Epithelial cell of proximal tubule (primary cell): ENCODE measurements around a stretch of chr2.

DNA sequence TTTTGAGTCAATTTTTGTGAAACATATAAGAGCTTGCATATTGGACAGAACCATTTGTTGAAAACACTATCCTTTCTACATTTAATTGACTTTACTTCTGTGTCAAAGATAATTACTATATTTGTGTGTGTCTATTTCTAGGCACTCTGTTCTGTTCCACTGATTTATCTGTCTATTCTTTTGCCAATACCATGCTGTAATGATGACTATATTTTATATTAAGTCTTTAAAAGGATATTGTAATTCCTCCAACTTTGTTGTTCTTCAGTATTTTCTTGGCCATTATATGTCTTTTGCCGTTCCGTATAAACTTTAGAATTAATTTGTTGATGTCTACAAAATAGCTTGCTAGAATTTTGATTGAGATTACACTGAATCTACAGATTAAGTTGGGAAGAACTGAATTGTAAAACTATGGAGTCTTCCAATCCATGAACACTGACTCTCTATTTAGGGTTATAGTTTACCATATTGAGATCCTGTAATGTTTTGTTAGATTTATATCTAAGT is 33.6 kb downstream of the CYTIP start:
- RAMPAGE, long total RNA, result no peak
- RRBS, result no CpG with 5 or more reads among the region's 2 CpGs

DNA sequence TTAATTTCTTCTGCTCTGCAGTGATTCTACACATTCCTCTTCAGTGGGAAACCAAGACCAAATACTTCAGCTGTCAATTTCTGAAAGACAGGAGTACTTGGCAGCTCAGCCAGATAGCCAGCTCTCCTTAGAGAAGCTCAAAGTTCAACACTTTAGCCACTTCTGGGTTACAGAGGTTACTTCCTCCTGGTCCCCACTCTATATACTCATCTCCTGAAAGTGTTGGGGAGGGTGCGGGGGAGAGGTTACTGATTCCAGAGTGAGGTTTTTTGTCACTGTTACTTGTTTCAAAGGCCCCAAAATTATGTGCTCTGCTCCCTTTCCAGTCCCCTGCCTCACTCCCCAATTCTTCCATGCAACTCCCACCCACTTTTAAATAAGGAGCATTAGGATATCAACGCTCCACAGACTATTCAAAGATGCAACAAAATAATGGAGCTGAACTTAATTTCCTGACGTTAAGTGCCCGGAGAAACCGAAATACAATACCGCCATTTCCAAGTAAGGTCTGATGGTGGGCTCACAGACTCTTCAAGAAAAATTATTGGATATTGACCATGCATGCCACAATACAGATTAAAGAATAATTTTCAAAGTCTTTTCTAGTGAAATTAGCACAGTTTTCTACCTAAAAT is 3.9 kb downstream of the CYTIP start:
- RAMPAGE, long total RNA, result no peak
- RRBS, result no CpG with 5 or more reads among the region's 6 CpGs

- RAMPAGE, long total RNA, result no peak
- RRBS, result no CpG with 5 or more reads among the region's 1 CpG
Observed at GRCh38 chr2:157442948-157443640, 795 bp downstream of the CYTIP start.

DNA sequence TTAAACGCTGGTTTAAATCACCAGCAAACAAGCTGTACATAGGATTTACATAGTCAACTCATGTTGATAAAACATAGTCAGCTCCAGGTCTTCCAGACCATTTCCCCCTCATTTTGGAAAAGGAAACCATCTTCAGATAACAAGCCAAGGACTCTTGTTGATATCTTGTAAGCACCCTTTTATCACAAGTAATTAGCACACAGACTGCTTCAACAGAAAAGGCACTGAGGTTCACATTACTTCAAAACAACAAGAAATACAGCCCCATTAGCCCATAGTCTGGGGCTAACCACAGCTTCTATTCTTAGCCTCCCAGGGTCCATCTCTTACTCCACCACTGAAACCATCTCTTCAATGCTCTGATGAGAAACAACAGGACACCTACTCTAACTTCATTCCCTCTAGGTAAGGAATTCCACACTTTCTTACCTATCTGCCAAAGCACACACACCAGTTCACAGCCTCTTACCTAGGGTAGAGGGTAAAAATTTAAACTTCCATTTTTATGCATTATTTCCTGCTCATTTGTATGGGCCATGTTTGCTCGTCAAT is 26.4 kb upstream of the CYTIP start:
- RAMPAGE, long total RNA, result no peak
- RRBS, result no CpG with 5 or more reads among the region's 2 CpGs

GRCh38 chr2:157566188-157566642 is 62.4 kb downstream of the ACVR1C start:
- RAMPAGE, long total RNA, result no peak
- RRBS, result no CpG with 5 or more reads among the region's 18 CpGs

GRCh38 chr2:157784220-157784942 is 91.7 kb downstream of the ACVR1 start:
- RAMPAGE, long total RNA, result no peak
- RRBS, result no CpG with 5 or more reads among the region's 13 CpGs

DNA sequence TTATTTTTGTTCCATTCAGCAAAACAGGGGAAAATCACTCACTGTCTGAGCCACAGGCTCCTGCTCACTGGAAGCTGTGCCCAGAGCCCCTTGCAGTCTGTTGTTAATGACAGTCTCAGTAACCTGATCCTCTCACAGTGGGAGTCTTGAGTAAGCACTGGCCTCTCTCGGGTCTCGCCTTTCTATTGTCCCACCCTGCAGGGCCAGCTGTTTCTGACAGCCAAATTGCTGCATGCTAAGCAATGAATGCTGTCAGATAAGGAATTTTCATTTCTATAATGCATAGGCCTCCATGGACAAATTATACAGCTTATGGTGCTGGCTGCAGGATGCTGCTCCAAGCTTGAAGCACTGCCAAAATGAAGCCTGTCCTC is 37.1 kb downstream of the ACVR1 start:
- RAMPAGE, long total RNA, result no peak
- RRBS, result no CpG with 5 or more reads among the region's 2 CpGs

GRCh38 chr2:158063249-158063572 is 38.5 kb upstream of the UPP2 start:
- RAMPAGE, long total RNA, result no peak
- RRBS, result no CpG with 5 or more reads among the region's 2 CpGs

DNA sequence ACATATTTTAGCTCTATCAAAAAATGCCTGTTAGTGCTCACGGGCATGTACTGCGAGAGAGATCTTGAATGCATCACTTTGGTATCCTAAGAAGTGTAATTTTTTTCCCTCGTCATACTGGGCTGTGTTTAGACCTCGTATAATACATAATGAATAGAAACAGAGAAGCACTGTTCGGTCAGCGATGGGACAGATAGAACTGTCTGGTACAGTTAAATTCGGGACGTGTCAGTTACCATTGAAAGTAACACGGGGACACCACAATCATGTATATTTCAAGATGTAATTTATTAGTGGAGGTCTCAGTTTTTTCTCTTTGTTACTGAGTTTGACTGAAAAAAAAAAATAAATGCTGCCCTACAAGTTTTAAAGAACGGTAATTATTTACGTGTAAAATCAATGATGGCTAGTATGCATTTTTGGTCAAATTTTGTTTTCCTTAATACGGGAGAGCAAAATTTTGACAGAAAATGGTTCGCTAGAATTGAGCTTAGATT is 1.9 kb downstream of the PKP4 start:
- RAMPAGE, long total RNA, result no peak
- RRBS, result no CpG with 5 or more reads among the region's 13 CpGs

DNA sequence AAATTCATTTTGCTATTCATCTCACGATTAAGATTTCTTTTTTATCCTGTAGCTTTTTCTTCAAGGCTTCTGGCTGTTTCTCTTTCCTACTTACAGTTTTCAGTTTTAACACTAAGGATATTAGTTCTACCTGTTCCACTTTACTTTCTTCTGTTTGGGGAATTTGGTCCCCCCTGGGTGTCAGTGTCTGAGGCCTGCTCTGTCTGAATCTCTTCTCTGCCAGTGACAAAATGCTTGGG is 62.4 kb downstream of the PKP4 start:
- RAMPAGE, long total RNA, result no peak
- RRBS, result no CpG with 5 or more reads among the region's 1 CpG

GRCh38 chr2:159003469-159003983 is 35.1 kb downstream of the TANC1 start:
- RAMPAGE, long total RNA, result no peak
- RRBS, result no CpG with 5 or more reads among the region's 14 CpGs

DNA sequence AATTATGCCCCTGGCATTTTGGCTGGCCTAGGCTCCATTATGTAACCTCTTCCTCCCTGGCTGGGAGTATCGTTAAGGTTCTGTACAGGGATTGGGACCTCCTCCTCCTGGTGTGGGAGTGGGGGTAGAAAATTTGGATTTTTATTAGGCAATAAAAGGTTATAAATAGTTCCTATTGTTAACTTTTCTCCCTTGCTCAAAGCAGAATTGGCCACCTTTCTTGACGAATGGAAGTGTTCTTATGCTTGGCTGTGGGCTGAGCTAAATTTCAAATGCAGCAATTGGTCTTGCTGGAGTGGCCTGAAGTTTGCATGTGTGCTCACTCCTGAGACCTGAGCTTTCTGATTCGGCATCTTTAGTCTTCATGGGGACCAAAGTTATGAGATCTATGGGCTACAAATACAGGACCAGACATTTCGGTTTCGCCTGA is 148.7 kb downstream of the WDSUB1 start:
- RAMPAGE, long total RNA, result no peak
- RRBS, result no CpG with 5 or more reads among the region's 5 CpGs

DNA sequence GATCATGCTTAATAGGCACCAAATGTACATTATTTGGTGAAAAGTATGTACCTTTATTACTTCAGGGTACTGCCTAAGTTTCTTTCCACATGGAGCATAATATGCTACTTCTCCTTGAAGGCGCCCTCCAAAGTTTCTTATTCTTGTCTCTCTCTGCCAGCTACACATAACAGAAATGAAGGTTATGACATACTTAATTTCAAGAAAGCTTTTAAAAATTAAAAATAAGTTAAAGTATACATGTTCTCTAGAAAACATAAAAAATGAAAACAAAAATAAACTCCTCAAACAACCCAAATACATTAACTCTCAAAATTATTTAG is 141.7 kb upstream of the WDSUB1 start:
- RAMPAGE, long total RNA, result no peak
- RRBS, result no CpG with 5 or more reads among the region's 1 CpG

DNA sequence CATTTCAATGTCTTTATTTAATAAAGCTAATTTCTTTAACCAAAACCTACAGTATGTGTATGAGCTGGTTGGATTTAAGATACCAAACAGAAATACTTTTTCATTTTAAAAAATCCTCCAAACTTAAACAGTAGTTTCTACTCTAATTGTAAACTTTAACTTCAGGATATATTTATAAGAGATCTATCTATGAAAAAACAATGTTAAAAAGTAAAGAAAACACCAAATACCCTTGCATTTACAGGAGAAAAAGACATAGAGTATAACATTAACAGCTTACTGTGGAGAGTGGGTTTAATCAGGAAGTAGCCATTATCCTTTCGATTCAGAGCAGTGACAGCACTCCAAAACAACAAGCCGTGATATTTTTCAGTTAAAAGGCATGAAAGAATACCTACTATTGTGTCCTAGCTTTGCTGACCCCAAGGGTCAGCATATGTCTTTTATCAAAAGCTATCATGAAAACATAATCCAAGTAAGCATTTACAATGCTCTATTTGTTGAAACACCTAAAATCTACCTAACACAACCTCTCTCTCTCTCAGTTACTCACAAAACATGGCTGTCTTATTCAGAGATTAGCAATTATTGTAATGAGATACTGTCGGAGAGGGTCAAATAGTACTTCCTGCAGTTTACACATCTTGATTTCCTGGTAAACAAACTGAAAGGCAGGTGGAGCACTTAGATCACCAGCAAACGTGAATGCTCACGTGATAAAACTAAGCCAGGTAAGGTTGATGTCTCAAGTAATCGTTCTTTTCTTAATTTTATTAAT is 100.2 kb downstream of the BAZ2B start:
- RAMPAGE, long total RNA, result no peak
- RRBS, result no CpG with 5 or more reads among the region's 6 CpGs

- RAMPAGE, long total RNA, result no peak
- RRBS, result no CpG with 5 or more reads among the region's 3 CpGs
Observed at GRCh38 chr2:159750398-159751496, 38.4 kb downstream of the MARCHF7 start.

- RAMPAGE, long total RNA, result no peak
- RRBS, result no CpG with 5 or more reads among the region's 4 CpGs
Observed at GRCh38 chr2:160238129-160238936, 38.3 kb upstream of the ITGB6 start.

- RAMPAGE, long total RNA, result no peak
- RRBS, result no CpG with 5 or more reads among the region's 3 CpGs
Observed at GRCh38 chr2:160245616-160245943, 45.5 kb upstream of the ITGB6 start.

DNA sequence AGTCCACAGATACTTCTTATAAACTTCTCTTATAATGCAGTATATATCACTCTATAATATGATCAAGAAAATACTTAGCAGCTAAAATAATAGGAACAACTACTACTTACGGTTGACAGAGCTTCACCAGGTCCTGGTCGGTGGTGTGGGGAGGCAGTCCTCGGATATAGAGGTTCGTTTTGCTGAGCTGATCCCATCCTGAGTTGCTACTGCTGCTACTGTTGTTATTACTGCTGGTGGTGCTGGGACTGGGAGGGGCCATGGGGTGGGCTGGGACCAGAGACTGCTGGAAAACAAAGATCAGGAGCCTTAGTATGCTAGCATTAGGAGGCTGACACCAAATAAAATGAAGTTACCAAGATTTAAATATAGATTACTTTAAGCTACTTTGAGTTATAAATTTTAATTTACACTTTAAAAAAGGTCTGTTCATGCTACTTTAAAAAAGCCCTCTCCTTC is 126.5 kb downstream of the RBMS1 start:
- RAMPAGE, long total RNA, result no peak
- RRBS, result no CpG with 5 or more reads among the region's 4 CpGs

DNA sequence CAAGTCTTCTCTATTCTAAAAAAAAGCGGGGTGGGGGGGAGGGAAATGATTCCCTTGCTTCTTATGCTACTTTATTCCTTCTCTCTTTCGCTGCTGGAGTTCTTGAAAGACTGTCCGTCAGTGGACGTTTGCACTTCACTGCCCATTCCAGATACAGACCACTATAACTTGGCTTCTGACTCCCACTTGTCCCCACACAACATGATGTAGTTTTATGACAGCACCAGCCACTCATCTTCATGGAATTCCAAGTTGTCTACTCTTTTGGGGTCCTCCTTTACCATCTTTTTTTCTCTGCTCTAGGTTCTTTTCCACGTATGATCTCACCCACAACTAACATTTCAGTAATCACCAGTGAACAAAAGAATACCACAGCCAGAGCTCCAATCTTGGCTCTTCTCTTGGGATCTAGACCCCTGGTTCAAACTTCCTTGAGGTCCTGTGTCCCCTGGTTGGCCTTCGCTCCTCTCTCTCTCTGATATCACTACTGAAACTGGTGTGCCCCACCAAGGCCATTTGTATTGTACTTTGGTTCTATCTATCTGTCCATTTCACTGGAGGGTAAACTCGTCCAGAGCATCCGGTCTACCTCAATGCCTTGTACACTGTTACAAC is 70.2 kb downstream of the RBMS1 start:
- RAMPAGE, long total RNA, result no peak
- RRBS, result no CpG with 5 or more reads among the region's 8 CpGs

DNA sequence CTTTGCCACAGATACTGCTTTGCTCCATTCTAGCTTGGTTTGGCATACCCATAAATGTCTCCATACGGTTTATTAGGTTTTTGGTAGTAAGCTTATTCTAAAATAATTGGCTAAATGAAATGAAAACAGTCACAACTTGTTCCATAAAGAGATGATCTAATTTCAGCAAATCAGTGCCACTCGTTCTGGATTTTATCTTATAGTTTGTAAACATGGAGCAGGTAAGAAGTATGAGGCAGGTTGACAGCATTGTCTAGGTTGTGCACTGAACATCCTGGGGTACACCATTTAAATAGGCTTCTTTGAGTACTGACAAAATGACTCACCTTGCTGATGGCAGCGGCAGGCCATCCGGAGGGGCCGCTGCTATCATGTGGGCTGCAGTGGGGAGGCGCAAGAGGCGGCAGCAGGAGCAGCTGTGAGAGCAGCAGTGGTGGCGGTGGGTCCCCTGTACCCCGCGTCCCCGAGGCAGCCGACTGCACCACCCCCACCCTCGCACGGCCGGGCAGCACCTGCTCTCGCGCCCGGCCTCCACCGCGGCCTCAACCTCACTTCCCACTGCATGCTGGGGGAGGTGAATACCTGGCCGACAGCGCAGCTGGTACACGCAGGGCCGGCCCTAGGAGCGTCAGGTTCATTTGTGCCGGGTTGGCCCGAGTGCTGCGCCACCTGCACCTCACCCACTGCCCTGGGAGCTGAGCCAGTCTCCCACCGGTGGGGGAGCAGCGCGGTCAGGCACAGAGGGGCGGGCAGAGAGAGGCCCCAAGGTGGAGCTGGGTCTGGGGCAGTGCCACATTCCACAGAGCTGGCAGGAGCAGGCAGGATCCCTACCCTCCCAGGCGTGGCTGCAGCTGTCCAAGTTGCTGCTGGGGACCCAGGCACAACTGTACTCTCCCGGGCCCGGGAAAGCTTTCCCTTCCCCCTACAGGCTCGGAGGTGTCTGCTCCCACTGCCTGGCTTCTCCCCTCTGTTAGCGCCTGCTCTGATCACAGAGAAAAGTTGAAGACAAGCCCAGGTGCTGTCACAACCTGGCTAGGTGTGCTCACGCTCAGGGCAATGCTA is 154.5 kb upstream of the RBMS1 start:
- RAMPAGE, long total RNA, result no peak
- RRBS, result 15% methylated on average over 11 of the region's 38 CpGs